Pericardium fibroblast (primary cell): ENCODE data around the genes CALU, CCDC136 and FLNC.

GRCh38 chr7:128032741-128033274 lies 1.6 kb upstream of the LRRC4 start:
- RAMPAGE, long total RNA, result no peak

DNA sequence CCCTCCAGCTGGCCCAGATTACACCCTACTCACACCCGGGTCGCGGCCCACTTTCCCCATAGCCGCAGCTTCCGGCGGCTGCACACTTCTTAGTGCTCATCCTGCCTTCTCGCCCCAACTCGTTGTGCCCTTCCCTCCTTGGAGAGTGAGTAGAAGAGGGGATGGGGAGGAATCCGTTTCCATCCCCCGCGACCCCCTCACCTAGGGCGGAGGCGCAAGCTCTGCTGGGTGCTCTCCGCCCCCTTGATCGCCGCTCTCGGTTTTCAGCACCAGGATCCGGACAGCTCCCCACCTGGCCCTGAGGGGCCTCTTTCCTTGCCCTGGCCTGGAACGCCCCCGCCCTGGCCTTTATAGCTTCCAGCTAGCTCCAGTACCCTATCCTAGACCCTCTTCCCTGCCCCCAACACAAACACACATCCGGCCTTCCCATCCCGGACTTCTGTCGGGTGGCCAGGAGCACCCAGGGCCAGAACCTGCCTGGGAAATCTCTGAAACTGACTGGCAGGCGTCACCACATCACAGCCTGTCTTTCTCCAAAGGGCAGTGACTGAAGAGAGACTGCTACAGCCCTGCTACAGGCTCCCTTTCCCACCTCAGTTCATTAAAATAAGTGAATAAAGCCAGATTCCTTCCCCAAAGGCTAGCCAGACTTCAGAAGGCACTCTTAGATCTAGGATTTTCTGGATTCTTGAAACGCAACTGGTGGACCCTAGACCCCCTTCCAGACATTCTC lies 72.4 kb upstream of the LEP start:
- RAMPAGE, long total RNA, result no peak

DNA sequence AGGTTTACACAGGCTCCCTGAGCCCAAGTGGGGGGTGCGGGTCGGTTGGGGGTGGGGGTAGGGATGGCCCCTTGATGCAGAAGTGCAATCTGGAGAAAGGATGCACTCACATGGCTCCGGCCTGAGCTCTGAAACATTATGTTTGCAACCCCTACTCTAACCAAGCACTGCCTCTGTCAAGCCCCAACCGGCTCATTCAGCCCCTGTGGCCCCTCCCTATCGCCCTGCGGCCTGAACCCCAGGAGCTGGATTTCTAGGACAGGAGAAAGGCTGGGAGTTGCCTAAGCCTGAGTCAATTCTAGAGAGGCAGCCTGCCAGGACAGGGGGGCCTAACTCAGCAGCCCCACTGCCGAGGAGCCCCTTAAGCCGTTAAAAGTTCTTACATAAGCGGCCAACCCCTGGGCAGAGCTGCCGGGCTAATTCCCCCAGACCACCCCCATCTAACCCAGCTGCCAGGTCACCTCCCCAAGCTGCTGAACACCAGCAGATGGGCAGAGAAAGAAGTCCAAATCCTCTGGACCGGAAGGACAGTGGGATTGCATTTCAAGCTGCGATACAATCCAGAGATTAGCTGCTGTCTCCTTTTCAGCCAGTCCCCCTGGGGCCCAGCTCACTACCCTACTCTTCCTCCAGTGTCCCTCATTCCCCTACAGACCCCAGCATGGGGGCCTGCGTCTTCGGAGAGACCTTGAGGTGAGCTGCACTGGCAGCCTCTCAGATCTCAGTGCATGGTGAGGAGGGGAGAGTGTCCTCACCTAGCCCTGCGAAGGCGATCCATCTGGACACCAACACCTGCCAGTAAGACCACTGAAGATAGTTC lies 1.0 kb downstream of the IMPDH1 start:
- RAMPAGE, long total RNA, result no peak

- RAMPAGE, long total RNA, result no peak
Observed at GRCh38 chr7:128443799-128444804, 11.6 kb upstream of the HILPDA start.

GRCh38 chr7:128459329-128459844 lies 3.7 kb downstream of the HILPDA start:
- RAMPAGE, long total RNA, result no peak

GRCh38 chr7:128477183-128477702 lies 695 bp downstream of the METTL2B start:
- RAMPAGE, long total RNA, result no peak

GRCh38 chr7:128523139-128523560 lies 46.6 kb downstream of the METTL2B start:
- RAMPAGE, long total RNA, result no peak

GRCh38 chr7:128658199-128659401 lies 13.5 kb upstream of the GARIN1A start:
- RAMPAGE, long total RNA, result no peak

- RAMPAGE, long total RNA, result start-site peak on the plus strand at chr7:128739347-128739407, 26,162 and 34,401 reads in 2 replicates
Observed at GRCh38 chr7:128738897-128740170, at the start of gene CALU. Gene CALU, plus strand, starts transcription at chr7:128739359.

DNA sequence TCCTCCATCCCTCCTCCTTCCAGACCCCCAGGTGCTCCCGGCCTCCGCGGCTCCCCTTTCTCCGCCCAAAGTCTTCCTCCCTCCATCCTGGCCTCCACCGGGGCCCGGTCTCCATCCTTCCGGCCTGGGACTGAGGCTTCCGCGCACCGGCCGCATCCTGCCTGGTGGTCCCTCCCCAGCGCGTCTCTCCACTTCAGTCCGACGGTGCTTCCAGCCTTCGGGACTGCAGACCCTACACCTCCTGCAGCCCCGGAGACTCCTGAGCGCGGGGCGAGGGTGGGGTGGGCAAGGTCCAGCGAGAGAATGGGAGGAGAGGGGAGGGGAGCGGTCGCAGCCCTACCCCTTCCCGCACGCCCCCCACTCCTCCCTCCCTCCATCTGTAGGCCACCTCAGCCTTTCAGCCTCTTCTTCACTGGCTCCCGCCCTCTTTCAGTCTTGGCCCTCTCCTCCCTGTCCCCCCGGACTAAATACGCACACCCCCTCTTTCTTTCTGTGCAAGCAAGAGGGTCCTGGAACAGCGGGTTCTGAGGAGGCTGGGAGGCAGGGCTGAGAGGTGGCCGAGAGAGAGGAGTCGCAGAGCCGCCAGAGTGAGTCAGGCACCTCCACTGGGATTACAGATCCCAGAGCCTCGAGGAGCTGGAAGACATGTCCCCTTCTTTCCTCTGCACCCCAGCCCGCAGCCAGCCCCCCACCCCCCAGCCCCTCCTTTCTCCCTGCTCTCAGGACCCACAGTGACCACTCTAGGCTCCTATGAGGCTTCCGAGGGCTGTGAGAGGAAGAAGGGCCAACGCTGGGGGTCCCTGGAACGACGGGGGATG lies at the start of gene CCDC136:
Gene CCDC136 (plus strand): TSS at position 372 of the 818 bp plus-strand sequence.
- RAMPAGE, long total RNA, result no peak

GRCh38 chr7:128830263-128831161 lies at the start of gene FLNC:
Gene FLNC, plus strand, starts transcription at chr7:128830406.
- RAMPAGE, long total RNA, result no peak

DNA sequence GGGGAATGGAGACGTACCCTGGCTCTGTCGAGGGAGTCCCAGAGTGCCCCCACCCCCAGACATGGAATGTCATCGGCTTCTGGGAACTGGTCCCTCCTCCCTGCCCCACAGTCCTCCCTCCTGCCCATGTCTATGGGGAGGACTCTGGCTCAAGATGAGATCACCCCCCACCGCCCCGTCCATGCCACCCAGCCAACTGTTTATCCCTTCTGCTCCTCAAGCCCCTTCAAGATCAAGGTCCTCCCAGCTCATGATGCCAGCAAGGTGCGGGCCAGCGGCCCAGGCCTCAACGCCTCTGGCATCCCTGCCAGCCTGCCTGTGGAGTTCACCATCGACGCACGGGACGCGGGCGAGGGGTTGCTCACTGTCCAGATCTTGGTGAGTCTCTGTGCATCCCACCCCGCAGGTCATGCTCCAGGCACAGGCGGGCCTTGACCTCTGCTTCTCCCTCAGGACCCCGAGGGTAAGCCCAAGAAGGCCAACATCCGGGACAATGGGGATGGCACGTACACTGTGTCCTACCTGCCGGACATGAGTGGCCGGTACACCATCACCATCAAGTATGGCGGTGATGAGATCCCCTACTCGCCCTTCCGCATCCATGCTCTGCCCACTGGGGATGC lies 14.2 kb upstream of the ATP6V1F start:
- RAMPAGE, long total RNA, result no peak

DNA sequence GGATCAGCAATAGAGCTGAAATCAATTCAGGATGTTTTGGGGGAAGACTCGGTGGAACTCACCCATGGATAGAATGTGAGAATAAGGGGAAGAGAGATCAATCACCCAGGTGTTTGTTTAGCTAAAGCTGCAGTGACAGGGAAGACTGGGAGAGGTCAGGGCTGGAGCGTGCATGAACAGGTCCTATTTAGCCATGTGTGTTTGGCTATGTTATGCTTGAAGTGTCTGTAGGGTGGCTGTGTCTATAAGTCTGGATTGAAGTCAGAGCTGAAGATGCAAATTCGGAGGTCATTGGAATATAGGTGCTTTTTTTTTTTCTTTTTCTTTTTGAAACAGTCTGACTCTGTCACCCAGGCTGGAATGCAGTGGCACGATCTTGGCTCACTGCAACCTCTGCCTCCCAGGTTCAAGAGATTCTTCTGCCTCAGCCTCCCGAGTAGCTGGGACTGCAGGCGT lies 1.2 kb downstream of the ATP6V1FNB start:
- RAMPAGE, long total RNA, result no peak

GRCh38 chr7:128902845-128903675 lies 7.4 kb downstream of the KCP start:
- RAMPAGE, long total RNA, result no peak

GRCh38 chr7:128909622-128910570 lies 613 bp downstream of the KCP start:
- RAMPAGE, long total RNA, result no peak

GRCh38 chr7:129370669-129371163 lies 63.5 kb upstream of the STRIP2 start:
- RAMPAGE, long total RNA, result no peak

DNA sequence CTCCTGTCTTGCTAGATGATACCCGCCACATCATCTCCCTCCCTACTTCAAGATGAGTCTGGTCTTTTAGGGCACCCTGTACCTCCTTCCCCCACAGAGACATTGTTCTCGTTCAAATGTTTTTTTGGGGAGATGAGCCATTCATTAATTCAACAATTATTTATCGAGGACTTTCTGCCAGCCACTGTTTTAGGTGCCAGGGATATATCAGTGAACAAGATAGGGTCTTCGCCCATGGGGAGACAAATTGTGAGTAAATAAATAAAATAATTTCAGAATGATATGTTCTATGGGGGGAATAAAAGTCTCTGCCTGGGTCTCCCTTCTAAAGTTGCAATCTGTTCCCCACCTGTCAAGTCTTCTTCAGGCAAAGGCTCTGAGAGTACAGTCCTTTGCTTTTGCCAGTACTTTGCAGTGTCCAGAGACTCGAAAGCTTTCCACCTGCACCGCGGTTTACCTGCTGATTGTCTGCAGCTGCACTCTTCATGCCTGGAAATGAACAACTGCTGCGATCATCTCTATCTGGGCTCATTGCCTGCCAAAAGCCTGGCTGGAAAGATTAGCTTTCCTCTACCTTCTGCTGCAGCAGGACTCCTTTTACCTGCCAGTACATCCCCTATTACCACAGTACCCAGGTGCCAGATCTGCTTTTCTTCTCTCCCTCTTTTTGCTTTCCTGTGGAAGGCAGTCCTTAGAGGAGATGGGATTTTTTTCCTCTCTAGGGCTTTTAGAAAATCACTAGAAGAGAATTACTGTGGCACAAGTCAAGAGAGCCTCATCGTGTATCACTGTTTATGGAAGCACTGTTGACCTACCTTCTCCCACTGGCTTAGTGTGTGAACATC lies 2.0 kb downstream of the STRIP2 start:
- RAMPAGE, long total RNA, result no peak

DNA sequence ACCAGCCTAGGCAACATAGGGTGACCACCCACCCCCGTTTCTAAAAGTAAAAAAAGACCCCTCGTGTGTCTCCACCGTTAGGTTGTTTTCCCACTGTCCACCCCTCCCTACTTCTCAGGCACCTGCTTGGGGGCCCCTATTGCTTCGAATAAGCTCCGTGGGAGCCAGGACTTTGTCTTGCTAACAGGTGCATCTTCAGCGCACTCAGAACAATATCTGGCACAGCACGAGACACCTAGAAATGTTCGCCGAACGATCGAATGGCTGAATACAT lies 636 bp upstream of the NRF1 start:
- RAMPAGE, long total RNA, result no peak

- RAMPAGE, long total RNA, result no peak
Observed at GRCh38 chr7:129877202-129877709, 75.5 kb downstream of the UBE2H start.

GRCh38 chr7:129950965-129951879 lies 1.5 kb downstream of the UBE2H start:
- RAMPAGE, long total RNA, result no peak